Myometrial cell (primary cell): ENCODE measurements around a stretch of chr12.

- RAMPAGE, long total RNA, result no peak
Measured at GRCh38 chr12:120209764-120210830, 9.2 kb upstream of the RPLP0 start.

- RAMPAGE, long total RNA, result no peak
Measured at GRCh38 chr12:120251926-120252467, 13.5 kb downstream of the PXN start.

DNA sequence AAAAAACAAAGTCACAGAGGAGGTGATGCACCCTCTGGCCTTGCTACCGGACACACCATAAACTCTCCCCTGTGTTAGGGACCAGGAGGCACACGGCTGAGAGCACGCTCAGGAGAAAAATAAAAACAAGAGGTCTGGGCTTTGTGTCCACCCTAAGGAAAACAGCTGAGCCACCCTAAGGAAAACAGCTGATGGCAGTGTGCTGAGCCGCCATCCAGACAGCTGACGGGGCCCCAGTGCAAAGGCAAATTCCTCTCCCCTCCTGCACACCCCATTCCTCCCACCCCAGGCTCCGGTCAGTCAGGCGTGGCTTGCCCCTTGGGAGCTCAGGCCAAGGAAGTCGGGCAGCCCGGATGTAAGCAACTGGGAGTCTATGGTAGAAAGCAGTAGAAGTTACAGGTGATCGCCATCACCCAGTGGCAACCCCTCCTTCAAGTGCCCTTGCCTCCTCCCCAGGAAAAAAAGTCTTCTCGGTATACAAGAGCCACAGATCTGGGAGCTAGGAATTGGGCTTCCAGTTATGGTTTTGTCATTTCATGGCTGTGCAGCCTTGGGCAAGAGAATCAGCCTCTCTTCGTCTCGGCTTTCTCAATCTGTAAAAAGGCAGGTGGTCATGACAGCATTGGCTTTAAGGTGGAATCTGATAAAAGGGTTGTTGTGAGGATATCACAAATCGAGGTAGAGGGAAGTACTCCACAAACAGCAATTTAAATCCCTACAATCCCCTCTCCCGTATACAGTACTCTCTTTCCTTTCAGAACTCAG, 2.3 kb downstream of the PXN start:
- RAMPAGE, long total RNA, result no peak

DNA sequence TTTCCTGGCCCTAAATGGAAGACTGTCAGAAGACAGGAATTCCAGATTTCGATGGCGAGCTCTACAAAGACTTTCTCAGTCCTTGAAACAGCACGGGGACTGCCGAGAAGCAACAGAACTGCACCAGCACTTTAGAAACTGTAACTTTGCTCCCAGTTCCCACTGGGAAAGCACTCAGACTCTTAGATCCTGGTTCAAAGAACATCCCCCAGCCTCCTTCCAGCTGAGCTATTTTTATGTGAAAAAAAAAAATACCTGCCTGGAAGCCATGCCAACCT, 1.8 kb downstream of the PXN start:
- RAMPAGE, long total RNA, result no peak

- RAMPAGE, long total RNA, result no peak
Measured at GRCh38 chr12:120292487-120293411, 9.4 kb upstream of the SIRT4 start.

GRCh38 chr12:120369423-120370539, 817 bp upstream of the MSI1 start:
- RAMPAGE, long total RNA, result no peak

GRCh38 chr12:120388903-120389735, 20.2 kb upstream of the MSI1 start:
- RAMPAGE, long total RNA, result no peak

- RAMPAGE, long total RNA, result no peak
Measured at GRCh38 chr12:120561249-120561762, 19.9 kb downstream of the POP5 start.

GRCh38 chr12:120564913-120565305, 16.3 kb downstream of the POP5 start:
- RAMPAGE, long total RNA, result no peak

GRCh38 chr12:120590991-120591353, 9.8 kb upstream of the POP5 start:
- RAMPAGE, long total RNA, result no peak

DNA sequence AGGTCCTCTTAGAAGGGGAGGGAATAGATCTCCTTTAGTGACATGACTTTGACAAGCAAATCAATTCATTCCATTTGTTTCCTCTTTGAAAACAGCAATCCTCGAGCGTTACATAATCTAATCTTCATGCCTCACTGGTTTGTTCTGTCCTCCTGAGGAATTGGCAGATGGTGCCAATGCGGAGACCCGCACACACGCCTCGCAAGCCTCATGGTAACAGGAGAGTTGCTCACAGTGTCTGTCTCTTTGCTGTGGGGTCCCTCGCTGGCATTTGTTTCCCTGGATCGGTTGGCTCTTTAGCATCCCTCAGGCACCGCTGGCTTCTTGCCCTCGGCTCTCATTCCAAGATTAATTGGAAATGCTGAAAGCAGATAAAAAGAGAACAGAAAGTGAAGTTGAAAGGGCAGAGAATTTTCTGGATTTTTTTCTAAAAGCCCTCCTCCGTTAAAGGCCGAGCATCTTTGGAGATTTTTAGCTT, 10.3 kb upstream of the CABP1 start:
- RAMPAGE, long total RNA, result no peak

GRCh38 chr12:120642742-120643073, 2.3 kb downstream of the CABP1 start:
- RAMPAGE, long total RNA, result no peak

GRCh38 chr12:120653932-120654505, 13.6 kb downstream of the CABP1 start:
- RAMPAGE, long total RNA, result no peak

DNA sequence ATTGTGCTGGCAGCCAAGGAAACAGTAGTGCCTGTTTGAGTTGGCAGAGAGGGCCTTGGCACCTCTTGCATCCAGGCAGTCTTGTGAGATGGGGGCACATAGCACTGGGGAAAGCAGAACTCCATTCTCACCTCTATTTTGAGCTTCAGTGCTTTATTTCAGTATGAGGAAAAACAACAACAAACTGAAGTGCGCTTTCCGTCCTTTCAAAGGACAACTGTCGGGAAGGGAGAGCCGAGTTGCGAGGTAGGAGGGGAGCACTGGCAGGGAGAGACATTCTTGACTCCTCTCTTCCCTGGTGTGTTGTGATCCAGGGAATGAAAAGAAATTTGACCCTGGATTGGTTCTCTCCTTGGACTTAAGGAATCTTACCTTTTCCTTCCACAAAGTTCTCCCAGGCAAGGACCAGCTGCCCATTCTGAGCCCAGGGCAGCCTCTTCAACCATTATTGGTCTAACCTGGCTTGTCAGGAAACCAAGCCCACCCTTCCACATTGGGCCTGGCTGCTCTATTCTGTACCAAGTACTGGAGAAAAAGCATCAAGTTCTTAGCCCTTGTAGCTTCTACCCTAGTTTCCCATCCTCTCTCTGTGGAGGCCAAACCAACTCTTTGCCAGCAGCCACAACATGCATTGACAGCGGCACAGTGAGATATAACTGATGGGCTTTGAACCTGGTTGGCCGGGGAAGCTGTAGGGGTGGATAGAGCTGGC, 9.1 kb upstream of the UNC119B start:
- RAMPAGE, long total RNA, result no peak

DNA sequence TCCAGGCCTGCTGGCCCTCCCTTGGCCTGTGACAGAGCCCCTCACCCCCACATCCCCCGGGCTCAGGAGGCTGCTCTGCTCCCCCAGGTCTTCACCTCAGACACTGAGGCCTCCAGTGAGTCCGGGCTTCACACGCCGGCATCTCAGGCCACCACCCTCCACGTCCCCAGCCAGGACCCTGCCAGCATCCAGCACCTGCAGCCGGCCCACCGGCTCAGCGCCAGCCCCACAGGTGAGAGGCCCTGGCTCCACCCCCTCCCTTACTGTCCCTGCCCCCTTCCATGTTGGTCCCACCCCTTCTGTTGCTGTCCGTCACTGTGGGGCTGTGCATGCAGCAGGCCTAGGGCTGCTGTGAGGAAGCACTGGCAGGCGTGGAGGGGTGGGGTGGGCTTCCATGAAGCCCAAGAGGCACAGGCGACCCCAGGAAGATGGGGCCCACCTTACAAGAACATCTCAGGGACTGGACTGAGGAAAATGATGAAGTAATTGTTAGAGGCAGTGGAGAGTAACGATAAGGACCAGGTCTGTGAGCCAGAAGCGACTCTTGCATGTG, 16.8 kb downstream of the C12orf43 start:
- RAMPAGE, long total RNA, result no peak

- RAMPAGE, long total RNA, result no peak
Measured at GRCh38 chr12:121144361-121144957, 11.8 kb downstream of the P2RX7 start.

DNA sequence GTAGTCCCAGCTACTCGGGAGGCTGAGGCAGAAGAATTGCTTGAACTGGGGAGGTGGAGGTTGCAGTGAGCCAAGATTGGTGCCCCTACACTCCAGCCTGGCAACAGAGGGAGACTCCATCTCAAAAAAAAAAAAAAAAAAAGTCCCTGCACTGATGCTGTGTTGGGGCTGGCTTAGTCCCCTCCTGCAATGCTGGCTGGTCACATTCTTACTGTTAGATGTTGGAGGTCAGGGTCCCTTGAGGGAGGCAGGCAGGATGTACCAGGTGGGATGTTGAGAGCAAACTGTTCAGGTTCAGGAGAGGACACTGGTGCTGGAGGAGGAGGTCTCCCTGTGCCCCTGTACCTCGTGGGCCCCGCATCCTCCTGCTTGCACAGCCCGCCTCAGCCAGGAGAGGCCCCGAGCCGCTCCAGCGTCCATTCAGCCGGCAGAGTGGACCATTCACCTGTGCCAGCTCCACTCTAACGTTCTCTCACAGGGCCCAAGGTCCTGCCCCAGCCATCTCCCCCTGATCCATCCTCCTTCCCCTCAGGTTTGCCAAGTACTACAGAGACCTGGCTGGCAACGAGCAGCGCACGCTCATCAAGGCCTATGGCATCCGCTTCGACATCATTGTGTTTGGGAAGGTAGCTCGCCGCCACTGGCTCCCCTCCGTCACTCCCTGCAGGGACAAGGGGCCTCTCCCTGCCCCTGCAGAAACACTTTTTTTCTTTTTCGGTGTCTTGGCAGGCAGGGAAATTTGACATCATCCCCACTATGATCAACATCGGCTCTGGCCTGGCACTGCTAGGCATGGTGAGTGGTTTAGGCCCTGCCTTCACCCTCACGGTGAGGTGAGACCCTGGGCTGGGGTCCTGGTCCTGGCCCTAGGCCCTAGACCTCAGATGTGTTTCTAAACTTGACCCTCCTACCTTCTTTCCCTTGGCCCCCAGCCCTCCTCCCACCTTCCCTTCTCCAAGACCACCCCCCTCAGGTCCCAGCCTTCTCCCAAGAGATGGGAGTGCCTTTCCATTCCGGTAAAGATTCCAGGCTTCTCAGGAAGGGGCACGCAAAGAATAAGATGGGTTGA, 22.3 kb downstream of the P2RX4 start:
- RAMPAGE, long total RNA, result no peak

DNA sequence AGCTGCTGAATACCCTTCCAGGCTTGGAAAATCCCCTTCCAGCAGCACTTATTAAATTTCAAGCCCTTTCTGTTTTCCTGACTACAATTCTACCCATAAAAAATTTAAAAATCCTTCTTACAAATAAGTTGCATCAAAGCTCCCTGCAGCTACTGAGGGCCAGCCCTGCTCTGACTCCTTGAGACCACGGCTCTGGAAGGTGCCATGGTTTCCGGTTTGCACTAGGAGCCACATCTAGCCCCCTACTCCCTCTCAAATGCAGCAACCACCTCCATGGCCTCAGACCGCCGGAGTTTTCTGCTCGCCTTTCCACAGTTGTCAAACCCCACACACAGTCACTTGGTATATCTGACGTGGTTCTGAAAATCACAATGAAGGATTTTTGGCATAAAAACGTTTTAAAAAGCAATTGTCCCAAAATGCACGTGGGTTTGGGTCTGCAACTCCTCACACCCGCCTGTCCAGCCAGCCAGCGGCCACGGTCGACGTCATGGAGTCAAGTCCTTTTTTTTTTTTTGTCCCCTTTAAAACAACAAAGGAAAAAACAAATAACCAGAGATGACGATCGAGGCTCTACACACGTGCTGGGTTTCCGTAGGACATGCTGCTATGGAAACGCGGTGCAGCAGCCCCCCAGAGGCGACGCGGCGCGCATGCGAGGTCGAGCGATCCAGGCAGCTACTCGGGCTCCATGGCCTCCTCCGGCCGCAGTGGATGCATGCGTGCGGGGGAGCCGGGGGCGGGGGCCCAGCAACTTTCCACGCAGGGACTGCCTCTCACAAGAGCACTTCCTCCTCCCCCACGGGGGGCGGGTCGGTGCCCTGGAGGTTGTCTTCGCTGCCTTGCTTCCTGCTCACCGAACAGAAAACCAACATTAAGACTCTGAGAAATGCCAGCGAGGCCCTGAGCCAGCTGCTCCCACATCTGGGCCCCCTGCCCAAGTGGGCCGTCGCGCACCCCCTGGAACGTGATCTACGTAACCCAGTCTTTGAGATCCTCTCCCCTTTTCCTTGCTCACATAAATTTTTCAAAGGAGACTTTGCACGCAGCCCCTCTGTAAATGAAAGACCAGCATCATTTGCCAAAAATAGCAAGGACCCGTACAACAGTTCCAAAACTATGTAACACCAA, 30.5 kb downstream of the P2RX4 start:
- RAMPAGE, long total RNA, result no peak

- RAMPAGE, long total RNA, result no peak
Measured at GRCh38 chr12:121278856-121279348, 17.6 kb downstream of the CAMKK2 start.

GRCh38 chr12:121442510-121443204, 42.7 kb downstream of the RNF34 start:
- RAMPAGE, long total RNA, result no peak